Skeletal muscle satellite cell (primary cell): ENCODE measurements around a stretch of chr16.

DNA sequence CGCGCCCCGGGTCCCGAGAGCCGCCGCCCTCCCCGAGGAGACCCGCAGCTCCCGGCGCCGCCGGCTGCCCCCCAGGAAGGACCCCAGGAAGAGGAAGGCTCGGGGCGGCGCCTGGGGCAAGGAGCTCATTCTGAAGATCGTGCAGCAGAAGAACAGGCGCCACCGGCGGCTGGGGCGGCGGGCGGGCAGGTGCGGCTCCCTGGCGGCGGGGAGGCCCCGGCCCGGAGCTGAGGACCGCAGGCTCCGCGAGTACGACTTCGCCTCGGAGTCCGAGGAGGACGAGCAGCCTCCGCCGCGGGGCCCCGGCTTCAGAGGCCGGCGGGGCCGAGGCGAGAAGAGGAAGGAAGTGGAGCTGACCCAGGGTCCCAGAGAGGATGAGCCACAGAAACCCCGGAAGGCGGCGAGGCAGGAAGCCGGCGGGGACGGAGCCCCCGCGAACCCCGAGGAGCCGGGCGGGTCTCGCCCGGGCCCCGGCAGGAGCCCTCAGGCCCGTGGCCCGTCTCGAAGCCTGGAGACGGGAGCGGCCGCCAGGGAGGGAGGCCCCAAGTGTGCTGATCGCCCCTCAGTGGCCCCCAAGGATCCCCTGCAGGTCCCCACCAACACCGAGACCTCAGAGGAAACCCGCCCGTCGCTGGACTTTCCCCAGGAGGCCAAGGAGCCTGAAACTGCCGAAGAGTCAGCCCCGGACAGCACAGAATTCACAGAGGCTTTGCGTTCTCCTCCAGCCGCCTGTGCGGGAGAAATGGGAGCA, 22.4 kb upstream of the ZFPM1 start:
- CAGE, long polyA plus RNA, result no peak

- CAGE, long polyA plus RNA, result no peak
Measured at GRCh38 chr16:88477941-88478947, 25.2 kb downstream of the ZFPM1 start.

- CAGE, long polyA plus RNA, result no peak
Measured at GRCh38 chr16:88479761-88480778, 27.0 kb downstream of the ZFPM1 start.

DNA sequence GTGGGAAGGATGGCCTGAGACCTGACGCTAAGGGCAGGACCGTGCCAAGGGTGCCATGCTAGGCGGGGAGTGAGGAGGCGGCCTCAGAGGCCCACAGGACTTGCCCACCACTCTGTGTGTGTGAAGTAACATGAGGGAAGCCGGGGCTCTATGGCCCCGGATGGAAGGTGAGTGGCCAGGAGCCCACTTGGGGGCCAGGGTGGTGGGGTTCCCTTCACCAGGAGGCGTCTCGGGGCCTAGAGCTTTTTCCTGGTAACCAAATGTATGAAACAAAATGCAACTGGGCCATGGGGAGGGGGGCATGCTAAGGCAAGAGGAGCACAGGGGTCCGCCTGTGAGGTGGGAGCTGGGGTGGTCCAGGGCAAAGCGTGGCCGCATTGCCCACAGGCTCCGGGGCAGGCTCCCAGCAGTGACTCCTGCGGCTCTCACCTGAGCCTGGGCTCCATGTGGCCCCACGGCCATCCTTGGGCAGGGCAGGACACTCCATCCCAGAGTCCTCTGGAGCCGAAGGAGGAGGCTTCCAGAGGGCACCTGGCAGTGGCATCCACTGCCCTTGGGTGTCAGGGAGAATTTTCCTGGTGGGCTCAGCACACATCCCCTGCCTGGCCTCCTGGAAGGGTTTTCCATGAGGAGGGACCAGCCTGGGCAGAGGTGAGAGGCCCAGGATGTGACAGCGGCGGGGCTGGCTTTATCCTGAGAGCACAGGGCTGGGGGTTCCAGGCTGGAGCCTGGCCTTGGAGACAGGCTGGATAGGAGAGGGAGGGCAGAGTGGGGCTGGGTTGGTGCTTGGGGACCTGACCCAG, 42.7 kb downstream of the ZFPM1 start:
- CAGE, long polyA plus RNA, result no peak

GRCh38 chr16:88500319-88500886, 47.3 kb downstream of the ZFPM1 start:
- CAGE, long polyA plus RNA, result no peak

DNA sequence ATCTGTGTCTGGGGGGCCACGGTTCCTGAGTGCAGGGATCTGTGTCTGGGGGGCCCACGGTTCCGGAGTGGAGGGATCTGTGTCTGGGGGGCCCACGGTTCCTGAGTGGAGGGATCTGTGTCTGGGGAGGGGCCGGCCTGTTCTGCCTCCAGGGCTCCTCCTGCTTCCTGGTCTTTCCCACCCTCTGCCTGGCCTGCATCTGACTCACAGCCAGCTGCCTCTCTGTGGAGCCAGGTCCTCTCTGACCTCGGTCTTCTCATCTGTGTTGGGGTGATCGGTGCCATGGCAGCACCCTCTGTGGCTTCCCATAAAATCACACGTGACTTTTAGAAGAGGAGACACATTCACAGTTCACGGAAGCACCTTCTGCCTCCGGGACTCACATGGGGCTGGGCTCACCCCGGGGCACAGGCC, 50.3 kb downstream of the ZFPM1 start:
- CAGE, long polyA plus RNA, result no peak

GRCh38 chr16:88526609-88527348, 43.4 kb upstream of the ZC3H18 start:
- CAGE, long polyA plus RNA, result no peak

DNA sequence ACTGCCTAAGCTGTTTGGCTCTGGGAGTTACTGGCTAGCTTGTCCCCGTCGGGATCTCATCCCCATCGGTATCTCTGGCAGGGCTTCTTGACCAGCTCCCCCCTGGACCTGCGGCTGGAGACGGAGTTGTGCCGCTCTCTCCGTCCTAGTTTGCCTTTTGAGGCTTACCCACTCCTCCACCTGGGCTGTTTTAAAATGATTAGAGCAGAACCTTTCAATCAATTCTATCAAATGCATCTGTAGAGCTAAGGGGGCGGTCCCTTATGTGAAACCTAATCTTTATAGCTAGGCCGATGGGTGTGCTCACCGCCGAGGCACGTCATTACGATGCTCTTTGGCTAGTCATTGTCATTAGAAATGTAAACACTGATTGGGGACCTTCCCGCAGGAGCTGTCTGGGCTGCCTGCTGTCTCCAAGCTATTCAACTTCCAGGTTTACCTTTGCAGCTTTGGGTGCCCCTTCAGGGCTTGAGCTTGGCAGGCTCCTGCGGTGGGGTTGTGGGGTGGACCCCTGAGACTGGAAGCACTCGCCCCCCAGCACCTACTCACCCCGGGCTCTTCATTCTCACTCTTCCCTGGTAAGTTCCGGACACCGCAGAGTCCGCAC, 21.1 kb upstream of the IL17C start:
- CAGE, long polyA plus RNA, result no peak

GRCh38 chr16:88619689-88620577, 18.4 kb upstream of the IL17C start:
- CAGE, long polyA plus RNA, result no peak

DNA sequence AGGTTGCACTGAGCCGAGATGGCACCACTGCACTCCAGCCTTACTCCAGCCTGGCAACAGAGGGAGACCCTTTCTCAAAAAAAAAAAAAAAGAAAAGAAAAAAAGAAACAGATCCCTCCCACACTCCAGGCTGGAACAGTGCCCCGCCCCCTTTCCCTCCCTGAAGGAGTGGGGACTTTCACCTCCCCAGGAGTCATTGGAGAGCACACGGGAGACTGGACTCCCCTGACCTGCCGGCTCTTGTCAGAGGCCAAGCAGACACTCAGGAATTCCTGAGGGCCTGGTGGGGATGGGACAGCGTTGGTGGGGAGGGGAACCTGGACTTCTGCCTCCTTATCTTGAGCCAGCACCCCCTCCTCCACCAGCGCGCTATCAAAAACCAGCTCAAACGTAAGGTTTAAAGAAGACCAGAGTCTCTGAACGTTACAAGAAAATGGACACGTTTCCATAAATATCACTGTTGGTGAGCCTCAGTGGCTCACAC, 2.9 kb downstream of the MVD start:
- CAGE, long polyA plus RNA, result no peak

GRCh38 chr16:88663764-88664286, 934 bp upstream of the MVD start:
- CAGE, long polyA plus RNA, result no peak

DNA sequence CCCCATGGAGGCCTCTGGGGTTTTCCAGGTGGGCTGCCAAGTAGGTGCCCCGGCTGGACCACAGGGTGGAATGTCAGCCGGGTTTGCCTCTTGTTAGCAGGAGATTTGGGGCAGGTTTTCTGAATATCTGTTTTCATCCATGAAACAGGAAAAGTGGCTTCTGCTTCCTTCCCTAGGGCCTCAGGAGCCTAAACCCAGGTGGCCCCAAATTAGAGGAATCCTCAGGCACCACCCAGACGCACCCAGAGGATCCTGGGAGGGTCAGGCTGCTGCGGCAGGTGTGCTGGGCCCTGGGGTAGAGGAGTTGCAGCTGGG, 6.8 kb upstream of the SNAI3 start:
- CAGE, long polyA plus RNA, result no peak

- CAGE, long polyA plus RNA, result no peak
Measured at GRCh38 chr16:88702921-88703427, 3.2 kb downstream of the RNF166 start.

DNA sequence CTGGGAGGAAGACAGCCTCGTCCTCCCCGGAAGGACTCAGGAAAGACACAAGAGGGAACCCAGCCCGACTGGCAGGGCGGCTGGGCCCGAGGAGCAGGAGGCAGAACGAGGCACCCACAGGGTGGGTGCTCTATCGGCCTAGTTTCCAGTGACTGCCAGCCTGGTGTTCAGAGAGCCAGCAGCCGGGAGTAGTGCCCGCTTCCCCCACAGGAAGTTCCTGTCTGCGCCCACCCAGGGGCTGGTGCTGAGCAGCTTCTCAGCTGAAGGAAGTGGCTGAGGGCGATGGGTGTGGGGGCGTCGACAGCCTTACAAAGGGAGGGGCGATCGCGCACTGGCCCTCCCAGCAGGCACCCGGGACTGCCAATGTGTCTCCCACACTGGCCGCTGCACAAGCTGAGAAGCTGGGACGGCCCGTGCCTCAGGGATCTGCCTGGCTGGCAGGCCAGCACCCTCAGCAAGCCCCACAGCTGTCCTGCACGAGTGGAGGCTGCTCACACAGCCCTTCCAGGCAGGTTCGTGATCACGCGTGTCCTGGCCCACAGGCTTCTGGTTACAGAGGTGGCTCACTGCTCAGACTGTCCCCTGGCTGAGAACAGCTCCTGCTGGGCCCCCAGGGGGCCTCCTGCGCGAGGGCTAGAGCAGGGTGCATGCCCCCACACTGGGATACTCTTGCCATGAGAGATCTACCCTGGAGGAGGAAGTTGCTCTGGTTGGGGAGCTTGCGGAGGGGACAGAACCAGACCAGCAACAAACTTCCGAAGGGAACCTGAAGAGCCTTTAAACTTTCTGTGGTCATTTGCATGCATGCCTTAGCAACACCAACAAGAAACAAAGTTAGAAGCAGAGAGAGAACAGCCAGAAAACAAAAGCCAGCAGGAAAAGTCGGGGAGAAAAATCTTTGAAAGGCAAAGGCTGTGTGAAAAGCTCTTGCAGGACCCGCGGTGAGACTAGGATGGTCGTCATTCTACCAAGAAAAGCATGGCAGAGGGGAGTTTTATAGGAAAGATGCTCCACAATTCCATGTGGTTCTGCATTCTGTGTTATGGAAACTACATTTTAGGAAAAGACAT, 2.4 kb downstream of the RNF166 start:
- CAGE, long polyA plus RNA, result no peak

- CAGE, long polyA plus RNA, result no peak
Measured at GRCh38 chr16:88706637-88707203, 417 bp downstream of the CTU2 start.

DNA sequence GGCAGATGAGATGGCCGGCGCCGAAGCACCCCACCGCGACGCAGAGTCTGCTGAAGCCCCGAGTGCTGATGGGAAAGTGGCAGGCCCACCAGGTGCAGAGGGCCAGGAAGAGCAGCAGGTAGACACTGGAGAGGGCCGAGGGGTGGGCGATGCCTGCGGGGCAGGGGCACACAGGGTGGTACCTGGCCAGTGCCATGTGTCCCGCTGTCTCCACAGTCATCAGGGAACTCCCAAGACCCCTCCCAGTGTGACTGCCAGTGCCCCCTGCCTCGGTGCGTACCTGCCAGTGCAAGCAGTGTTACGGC, 31.9 kb downstream of the CTU2 start:
- CAGE, long polyA plus RNA, result no peak

DNA sequence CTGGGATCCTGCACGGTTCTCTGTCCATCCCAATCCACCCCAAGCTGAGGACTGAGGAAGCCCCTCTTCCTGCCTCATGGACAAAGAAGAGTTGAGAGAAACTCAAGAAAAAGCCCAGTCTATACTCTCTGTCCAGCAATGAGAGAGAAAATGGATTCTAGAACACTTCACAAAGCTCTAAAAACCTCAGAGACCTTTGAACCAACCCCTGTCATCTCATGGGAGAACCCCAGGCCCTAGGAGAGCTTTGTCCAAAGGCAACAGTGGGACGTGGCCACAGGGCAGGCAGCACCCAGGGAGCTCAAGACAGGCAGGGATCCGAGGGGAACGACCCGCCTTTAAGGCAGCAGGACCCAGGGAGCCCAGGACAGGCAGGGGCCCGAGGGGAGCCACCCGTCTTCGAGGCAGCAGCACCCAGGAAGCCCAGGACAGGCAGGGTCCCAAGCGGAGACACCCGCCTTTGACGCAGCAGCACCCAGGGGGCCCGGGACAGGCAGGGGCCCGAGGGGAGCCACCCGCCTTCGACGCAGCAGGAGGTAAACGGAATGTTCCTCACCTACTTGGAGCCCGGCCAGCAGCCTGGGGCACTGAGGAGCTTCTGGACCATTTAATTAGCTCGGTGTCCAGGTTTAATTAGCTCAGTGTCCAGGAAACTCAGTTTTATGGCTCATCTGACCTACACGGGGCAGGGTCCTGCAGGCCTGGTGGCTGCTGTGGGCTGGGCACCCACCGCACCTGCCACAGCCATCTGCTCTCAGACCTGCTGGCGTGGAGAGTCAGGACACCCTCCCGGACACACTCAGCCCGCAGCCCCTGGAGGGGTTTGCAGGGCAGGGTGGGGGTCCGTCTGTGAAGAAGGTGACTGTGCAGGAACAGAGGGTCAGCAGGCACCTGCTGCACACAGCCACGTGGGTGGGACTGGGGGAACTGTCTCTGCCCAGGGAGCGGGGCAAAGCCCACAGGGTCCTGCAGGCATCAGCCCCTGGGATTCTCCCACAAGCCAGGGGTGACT, 24.5 kb downstream of the PIEZO1 start:
- CAGE, long polyA plus RNA, result no peak

- CAGE, long polyA plus RNA, result no peak
Measured at GRCh38 chr16:88767945-88768958, 16.8 kb downstream of the PIEZO1 start.

DNA sequence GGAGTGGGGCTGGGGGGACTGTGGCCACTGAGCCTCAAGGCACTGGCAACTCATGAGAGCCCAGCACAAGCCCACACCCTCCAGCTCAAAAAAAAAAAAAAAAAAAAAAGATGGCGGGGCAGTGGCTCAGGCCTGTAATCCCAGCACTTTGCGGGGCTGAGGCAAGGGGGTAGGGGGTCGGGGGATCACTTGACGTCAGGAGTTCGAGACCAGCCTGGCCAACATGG, 920 bp upstream of the PIEZO1 start:
- CAGE, long polyA plus RNA, result no peak

DNA sequence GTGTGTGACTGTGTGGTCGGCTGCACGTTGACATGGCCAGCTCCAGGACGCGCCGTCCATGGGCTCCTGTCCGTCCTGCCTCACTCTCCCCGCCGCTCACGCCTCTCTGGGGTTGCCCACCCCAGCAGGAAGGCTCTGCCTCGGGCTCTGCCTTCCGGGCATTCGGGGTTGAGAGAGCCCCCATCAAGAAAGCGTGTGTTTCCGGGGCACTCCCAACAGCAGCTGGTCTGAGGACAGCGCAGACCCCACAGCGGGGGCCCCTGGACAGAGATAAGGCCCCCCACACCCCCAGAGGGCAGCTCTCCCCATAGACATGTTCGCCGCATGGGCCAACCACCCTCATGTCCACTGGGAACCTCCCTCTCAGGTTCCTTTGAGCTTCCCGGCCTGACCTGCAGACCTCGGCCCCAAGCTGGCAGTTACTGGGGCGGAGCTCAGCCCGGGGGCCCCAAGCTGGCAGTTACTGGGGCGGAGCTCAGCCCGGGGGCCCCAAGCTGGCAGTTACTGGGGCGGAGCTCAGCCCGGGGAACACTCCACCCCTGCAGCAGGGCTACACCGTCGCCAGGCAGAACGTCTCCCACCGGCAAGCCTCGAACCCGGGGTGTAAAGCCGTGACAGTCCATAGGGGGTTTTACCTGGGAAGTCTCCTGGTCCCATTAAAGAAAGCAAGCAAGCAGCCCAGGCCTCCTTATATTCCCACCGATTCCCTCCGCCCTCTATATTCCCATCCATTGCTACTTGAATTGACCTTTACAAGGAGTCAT, 8.5 kb upstream of the PIEZO1 start:
- CAGE, long polyA plus RNA, result no peak